Measurements from ENCODE around the gene TLR1.

DNA sequence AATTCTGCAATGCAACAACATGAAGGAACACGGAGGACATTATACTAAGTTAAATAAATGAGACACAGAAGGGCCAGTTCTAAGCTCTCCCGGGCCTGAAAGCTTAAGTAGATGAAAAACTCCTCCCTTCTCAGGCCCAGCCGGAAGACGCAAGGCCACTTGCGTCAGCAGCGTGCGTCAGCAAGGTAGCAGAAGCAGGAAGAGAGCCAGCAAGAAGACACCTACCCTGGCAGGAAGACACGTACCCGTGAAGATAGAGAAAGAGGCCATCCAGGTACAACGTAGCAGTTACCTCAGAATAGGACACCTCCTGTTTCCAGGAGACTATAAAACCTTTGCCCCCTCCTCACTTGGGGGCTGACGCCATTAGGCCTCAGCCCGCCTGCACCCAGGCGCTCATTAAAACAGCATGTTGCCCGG is 242.9 kb upstream of the NWD2 start:
- PRO-cap: no peak
- RAMPAGE, long total RNA, 4 experiments: no peak in any of the 4 experiments

- PRO-cap: no peak
- RAMPAGE, long total RNA, 4 experiments: no peak in any of the 4 experiments
These were observed 9.4 kb downstream of the RELL1 start for GRCh38 chr4:37676646-37677334.

DNA sequence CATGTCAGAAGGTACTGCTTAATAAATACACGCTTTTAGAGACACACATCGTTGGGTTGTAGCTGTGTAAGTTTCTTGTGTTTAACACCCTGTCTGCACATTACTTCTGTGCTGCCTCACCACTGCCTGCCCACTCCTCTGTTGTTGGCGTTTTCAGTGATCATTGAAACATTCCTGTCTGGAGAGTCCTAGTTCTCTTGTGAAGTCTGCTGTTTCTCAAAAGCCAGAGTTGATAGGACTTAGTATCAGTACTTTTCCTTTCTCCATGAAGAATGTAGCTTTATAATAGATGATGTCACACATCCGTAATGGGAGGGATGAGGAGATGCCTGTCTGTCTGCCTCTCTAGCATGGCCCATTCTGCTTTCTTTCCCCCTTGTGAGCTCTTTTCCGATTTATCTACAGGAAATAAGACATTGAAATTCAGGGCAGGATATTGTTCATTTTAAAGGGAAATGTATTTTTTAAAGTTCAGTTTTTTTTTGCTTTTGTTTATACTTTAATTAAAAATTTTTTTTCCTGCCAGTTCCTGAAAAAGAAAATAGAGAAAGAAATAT is 90.8 kb downstream of the PTTG2 start:
- PRO-cap: no peak
- RAMPAGE, long total RNA, 4 experiments: no peak in any of the 4 experiments

- PRO-cap: no peak
- RAMPAGE, long total RNA, 4 experiments: no peak in any of the 4 experiments
These were observed 100.6 kb downstream of the PTTG2 start for GRCh38 chr4:38060677-38061220.

- PRO-cap: no peak
- RAMPAGE, long total RNA, 4 experiments: no peak in any of the 4 experiments
These were observed 194.5 kb downstream of the PTTG2 start for GRCh38 chr4:38154526-38155333.

- PRO-cap: no peak
- RAMPAGE, long total RNA, 4 experiments: no peak in any of the 4 experiments
These were observed 216.8 kb downstream of the PTTG2 start for GRCh38 chr4:38176842-38177557.

GRCh38 chr4:38266688-38266887 is 306.4 kb downstream of the PTTG2 start:
- PRO-cap: no peak
- RAMPAGE, long total RNA, 4 experiments: no peak in any of the 4 experiments

DNA sequence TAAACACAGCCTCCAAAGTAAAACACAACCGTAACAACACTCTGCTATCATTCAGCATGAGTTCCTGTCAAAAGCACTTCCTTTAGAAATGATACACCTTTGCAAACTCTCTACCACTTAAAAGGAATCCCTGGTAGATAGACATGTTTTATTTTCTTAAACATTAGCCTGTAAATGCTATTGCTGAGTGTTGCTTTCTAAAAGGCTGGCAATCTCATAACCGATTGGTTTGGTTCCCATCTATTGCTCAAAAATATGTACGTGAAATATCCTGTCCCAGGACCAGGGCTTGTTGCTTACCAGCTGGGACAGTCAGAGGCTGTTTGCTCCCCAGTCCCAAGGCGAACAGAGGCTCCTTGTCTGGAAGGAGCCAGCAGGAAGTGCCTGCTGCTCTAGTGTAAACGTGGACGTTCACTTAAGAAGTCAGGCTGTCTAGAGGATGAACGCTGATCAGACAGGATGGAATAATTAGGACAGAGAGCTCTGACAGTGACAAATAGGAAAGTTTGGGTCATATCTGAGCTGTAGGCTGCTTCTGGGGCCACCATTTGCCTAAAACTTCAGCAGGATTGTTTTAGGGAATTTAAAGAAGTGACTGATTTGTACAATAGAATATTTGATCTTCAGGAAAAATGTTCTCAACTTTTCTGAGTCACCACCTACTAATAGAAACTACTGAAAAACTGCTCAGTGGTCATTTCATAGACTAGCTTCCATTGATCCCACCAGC is 173.8 kb upstream of the KLF3 start:
- PRO-cap: no peak
- RAMPAGE, long total RNA, 4 experiments: no peak in any of the 4 experiments

GRCh38 chr4:38689048-38690036 is 25.3 kb downstream of the KLF3 start:
- PRO-cap: no peak
- RAMPAGE, long total RNA, 4 experiments: no peak in any of the 4 experiments

- PRO-cap: no peak
- RAMPAGE, long total RNA, 4 experiments: no peak in any of the 4 experiments
These were observed 20.2 kb downstream of the TLR10 start for GRCh38 chr4:38762528-38763060.

DNA sequence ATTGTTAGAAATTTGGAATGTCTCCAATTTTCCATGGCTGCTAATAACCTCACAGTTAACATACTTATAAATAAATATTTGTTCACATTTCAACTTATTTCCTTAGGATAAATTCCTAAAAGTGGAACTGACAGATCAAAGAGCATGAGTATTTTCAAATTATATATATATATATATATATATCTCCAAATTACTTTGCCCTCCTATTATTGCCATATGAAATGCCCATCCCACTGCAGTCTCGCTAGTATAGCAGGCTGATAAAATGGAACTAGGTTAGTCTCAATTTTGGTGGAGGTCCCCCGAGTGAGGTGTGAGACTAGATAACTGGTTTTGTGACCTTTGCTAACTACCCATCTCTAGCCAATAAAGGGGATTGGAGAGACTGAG is 9.9 kb upstream of the TLR10 start:
- PRO-cap: no peak
- RAMPAGE, long total RNA, 4 experiments: no peak in any of the 4 experiments

DNA sequence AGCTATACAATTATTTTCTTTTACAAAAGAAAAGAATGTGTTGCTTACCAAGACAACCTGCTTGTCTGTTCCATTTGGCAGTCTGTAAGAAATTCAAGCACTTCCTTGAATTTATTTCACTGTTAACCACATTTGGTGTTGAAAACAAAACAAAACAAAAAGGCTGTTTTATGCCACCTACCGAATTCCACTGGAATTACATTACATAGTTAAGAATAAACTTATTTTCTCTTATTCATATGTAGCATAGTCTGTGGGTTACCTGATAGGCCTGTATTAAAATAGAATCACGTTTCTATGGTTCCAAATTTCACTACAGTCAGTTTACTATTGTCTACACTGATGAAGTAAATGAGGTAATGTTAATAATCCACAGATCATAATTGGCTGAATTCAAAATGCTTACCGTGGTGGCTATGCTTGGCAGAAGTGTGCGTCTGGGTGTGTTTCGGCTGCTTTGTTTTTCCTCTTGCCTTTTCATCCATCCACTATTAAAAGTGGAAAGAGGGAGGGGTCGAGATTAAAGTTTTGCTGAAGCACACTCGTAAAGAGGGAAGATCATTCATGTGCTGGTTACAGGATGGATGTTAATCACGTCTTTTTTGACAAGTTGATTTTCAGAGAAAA is at the start of gene TLR1:
TLR1 (minus strand) TSS at position 86 of the 627 bp plus-strand sequence.
- PRO-cap: no peak
- RAMPAGE, long total RNA, 4 experiments: start-site peak on the minus strand in 2 of 4 experiments, centred at positions 275 to 295 of the sequence, 11 to 14 reads per replicate

DNA sequence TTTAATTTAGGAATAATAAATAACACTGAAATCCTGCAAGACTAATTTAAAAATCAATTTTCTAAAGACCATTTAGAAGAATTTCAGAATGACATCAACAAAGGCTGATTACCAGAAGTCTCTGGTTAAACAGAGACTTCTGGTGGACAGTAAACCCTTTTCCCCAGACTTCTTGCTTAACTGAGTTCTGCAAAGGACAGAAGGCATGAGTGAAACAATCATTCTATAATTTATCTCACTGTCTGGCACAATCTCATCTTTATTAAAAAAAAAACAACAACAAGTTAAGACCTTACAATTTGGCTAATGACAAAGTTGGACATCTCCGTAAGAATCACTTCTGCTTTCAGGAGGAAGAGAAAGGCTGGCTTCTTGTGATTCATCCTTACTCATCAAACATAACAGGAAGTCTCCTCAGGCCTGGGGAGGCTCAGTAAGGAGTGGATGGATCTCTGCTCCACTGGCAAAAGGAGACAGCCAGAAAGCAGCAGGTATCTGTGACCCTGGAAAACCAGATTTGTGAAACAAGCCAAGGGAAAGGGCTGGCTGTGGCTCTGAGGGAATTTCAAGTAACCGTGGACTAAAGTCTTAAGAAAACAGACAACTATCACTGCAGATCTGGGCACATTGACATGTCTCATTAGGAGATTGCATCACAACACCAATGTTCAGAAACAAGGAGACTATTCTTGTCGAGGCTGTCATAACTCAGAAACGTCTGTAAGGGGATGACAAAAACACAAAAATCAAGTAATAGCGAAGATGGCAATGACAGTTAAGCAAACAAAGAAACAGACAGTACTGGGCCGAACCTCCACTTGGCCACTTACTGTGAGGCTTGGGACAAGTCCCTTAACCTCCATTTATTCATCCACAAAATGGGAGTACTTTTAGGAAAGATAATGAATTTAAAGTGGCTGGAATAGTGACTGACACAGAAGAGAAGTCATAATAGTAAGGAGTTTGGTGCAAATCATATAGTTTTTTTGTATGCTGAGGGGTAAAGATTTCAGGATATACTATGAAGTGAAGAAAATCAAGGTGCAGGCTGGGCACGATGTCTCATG is 1.1 kb upstream of the TLR6 start:
- PRO-cap: no peak
- RAMPAGE, long total RNA, 4 experiments: no peak in any of the 4 experiments

GRCh38 chr4:38869206-38869521 is 1.6 kb downstream of the FAM114A1 start:
- PRO-cap: no peak
- RAMPAGE, long total RNA, 4 experiments: start-site peak on the plus strand in 1 of 4 experiments, at chr4:38869265-38869321 at its widest, 7 reads per replicate

DNA sequence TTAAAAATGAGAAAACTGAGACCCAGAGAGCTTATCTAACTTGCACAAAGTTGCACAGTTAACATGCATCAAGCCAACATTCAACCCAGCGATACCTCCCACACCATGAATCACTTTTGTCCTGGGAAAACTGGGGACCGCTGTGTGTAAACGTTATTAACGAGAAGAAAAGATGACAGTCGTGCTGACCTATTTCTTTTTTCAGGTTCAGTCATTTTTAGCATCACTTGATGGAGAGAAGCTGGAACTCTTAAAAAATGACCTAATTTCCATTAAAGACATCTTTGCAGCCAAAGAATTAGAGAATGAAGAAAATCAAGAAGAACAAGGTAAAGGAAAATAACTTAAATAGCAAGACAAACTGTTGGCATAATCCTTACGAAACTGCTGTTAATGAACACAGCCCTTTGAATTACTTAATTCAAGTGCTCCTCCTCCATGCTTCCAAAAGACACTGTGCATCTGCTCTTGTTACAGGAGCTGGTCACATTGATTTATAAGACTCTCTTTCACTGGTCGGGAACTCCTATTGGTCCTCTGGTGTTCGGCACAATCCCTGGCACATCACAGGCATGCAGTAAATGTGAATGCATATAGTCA is 55.1 kb downstream of the FAM114A1 start:
- PRO-cap: no peak
- RAMPAGE, long total RNA, 4 experiments: no peak in any of the 4 experiments

DNA sequence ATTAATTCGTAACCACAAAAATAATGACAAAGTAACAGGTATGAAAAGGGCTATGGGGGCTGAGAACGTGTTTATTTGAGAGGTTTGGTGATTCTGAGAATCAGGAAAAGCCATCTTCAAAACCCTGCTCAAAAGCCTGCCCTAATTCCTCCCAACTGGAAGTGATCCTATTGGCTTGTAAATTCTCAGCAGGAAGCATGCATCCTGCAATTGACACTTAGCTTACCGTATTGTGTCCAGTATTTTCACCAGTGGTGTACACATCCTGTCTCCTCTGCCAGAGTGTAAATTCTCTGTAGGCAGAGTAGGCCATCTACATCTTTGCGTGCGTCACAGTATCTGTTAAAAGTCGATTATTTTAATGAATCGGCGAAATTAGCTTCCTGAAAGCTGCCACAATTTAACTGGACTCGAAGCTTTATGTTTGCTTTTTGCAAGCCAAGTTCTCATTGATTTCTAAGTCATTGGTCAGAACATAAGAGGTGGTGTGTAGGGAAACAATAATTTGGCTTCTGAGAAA is 67.0 kb downstream of the TMEM156 start:
- PRO-cap: no peak
- RAMPAGE, long total RNA, 4 experiments: no peak in any of the 4 experiments

DNA sequence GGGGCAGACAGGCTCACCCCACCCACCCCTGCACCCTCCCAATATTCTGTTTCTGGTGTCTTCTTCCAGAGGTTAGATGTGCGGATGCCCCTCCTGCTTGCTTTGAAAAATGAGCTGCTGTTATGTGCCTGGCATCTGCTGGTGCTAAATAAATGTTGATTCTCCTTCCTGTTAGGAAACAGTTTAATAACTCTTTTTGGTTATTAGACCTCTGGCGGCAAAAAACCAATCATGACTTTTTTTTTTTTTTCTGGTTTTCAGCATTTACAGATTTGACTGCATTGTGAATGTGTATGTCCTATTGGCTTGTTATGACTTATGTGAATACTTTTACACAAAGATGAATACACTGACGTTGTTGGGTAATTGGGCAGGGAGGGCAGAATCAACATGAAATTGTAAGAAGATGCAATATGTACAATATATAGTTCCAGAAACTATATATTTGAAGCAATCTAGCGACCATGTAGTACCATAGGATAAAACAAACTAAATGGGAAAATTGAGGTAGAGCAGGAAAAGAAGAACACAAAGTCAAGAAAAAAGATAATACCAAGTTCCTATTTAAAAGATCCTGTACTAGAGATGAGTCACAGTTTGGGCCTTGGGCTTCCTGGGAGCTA is 13.7 kb upstream of the TMEM156 start:
- PRO-cap: no peak
- RAMPAGE, long total RNA, 4 experiments: no peak in any of the 4 experiments

GRCh38 chr4:39117078-39117699 is 55.2 kb downstream of the KLHL5 start:
- PRO-cap: no peak
- RAMPAGE, long total RNA, 4 experiments: no peak in any of the 4 experiments

DNA sequence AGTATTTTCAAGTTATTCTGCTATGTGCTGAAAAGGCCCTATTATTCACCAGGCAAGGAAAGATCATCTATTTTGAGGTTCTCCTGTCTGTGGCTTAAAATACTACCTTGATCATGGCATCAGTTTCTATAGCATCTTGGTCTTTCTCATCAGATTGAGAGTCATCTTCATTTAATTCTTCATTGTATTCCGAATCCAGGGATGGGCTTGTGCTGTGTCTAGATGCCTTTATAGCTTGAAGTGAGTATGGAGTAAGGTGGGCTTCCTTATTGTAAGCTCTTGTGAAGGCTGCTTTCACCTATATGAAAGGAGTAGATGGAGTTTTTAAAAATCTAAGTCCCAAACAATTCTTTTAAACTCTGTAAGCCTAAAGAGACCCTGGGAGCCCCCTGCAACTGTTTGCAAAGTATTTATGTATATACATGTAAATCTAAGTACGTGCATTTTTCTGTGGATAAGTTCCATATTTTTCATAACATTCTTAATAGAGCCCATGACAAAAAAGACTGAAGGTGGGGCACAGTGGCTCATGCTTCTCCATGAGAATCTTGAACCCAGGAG is 76.3 kb downstream of the RFC1 start:
- PRO-cap: no peak
- RAMPAGE, long total RNA, 4 experiments: no peak in any of the 4 experiments

DNA sequence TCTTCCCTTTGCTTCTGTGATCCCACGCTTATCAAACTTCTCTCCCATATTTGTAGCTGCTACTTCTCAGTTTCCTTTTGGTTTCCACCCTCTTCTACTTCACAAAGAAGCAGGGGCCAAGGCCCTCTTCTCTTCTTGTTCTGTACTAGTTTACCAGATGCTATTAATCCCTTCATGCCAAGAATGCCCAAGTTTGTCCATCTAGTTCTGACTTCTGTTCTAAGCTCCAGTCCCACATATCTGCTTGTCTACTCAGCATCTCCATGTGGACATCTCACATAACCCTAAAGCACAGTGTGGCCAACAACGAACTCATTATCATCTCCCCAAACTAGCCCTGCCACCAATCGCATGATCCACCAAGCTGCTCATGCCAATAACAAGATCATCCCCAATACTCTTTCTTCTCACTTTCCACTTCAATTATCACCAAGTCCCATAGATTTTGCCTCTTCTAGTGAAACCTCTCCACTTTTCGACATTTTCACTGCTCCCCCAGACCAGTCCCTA is 50.8 kb downstream of the RFC1 start:
- PRO-cap: no peak
- RAMPAGE, long total RNA, 4 experiments: no peak in any of the 4 experiments

Data from sigmoid colon (tissue), 4 donors.